HEK293 (cell line): Measurements from ENCODE around the genes RGS9BP and GPATCH1.

DNA sequence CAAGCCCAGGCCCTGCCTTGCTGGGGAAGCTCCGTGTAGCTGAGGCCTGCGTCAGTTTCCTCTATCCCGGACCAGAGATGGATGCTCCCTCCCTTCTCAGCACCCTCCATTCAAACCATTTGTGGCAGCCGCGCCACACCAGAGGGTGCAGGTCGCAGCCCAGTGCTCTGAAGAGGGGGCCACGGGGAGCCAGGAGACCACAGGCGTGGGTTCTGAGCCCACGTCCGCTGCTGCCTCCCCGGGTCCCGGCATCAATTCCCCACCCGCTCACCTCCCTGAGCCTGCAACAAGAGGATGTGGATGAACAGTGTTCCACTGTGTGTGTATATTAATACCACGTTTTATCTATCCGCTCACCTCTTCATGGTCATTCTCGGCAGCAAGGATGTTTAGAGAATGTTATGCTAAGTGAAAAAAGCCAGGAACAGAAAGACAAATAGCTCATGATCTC lies 120.1 kb upstream of the VSTM2B start:
- PRO-cap, result no peak
- RRBS, 2 experiments, result no CpG with 5 or more reads among the region's 16 CpGs

DNA sequence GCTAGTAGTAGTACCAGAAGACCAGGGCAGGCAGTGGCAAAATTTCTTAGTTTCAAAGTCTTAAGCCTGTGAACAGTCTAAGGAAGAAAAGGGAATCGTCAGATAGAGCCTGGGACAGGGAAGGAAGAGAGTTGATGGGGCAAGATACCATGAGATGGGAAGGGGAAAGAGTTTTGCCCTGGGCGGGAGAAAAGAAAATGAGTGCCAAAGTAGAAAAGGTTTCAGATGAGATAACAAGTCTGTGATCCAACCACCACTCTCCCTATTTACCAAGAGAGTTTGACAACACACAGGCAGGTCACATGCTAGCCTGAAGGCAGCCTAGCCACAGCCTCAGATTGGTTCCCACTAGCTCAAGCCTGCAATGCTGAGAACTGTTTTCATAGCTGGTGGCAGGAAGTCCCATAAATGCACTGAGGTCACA lies 18.7 kb upstream of the POP4 start:
- PRO-cap, result no peak
- RRBS, 2 experiments, result no CpG with 5 or more reads among the region's 2 CpGs

DNA sequence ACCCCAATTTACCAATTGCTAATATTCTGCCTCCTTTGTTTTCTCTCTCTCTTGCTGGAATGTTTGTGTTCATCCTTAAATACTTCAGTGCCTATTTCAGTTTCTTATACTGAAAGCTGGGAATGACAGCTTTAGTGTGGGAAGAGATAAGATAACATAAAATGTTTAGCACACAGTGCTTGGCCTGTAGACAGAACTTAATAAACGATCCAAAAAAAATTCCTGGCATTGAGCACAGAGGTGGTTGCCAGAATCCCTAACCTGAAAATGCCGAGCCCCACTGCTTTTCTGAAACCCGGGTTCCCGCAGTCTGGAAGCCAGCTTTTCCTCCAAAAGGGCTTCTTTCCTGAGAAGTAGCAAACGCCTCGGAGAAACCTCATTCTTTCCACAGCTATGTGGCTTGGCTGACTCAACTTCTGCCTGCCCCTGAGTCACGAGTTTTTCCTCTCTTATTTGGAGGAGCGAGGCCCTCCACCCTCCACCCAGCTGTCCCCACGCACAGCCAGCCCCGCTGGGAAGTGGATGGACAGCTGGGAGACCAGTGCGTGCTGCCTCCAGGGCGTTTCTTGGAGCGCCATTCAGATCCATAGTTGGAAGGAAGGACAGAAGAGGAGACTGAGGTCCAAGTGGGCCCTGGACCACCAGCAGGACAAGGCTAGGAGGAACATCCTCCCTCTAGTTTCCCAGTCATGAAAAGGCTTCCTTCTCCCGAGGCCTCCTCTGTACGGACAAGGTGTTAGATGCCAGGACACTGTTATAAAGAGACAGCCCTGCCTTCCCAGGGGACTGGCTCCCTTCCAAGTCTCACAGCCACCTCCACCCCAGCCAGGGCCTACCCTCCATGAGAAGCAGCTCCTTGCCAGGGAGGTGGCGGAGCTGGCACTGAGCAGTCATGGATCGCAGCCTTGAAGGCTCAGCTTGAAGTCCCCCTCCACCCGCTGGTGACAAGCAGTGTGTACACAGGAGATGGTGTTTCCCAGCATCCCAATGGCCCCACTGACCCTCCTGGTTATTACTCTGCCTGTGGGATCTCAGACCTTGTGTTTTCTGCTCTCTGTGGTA lies 2.6 kb upstream of the PLEKHF1 start:
- PRO-cap, result unidirectional peak, minus-strand start at position 730 of the sequence; unidirectional peak, minus-strand start at position 884 of the sequence
- RRBS, 2 experiments, result no CpG with 5 or more reads among the region's 18 CpGs

DNA sequence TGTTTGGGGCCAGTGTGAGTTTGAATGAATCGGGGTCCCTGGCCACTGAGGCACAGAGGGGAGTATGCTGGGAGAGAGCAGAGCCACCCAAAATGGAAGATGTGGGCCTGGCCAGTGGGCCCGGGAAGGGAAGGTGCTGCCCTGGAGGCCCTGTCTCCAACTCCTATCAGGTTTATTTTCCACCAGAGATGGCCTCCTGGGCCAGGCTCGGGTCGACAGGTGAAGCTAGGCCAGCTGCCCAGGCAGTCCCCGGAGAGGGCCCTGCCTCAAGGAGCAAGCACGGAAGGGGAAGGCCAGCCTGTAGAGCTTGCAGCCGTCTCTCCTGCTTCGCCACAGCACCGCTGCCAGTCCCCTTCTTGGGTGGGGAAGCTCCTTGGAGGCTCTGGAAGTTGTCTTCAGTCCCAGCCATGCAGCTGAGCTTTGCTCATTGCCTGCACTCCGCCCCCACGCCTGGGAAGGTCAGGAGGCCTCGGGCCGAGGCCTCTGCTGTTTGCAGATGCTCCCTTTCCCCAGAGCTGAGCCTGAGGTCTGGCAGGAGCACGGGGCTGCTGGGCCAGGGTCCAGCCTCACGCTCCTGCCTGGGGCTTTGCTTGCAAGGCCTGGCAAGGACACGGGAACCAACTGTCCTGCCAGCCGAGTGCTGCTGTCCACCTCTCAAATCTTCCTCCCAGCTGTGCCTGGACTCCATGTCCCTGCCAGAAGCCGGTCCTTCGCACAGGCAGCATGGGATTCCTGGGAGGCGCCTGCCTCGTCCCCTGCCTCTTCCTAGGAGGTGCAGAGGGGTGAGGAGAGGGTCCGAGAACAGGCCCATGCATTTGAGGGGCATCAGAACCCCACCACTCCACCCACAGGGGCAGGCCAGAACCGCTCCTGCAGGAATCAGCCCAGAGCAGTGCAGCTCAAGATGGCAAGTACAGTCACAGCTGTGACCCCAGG lies 13.3 kb downstream of the PLEKHF1 start:
- PRO-cap, result no peak
- RRBS, 2 experiments, result no CpG with 5 or more reads among the region's 23 CpGs

DNA sequence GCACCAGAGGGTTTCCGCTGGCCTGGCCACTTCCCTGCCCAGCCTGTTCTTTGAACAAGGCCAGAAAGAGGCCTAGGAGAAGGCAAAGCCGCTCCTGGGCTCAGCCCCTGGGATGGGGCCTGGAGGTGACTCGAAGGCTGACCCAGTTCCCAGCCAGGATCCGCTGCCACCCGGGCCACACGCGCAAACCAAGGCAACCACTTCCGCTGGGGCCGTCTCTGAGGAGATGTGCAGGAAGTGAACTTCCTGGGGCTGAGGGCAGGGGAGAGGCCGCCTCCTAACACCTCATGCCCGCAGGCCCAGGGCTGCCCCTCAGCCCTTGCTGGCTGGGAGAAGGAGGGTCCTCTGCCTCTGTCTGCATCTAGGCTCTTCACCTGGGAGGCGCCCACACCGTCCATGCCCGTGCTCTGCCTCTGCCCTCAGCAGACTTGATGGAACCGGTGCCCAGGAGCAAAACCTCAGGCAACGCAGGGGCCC lies 15.3 kb downstream of the PLEKHF1 start:
- PRO-cap, result no peak
- RRBS, 2 experiments, result 88 to 100% methylated on average over 2 of the region's 16 CpGs

DNA sequence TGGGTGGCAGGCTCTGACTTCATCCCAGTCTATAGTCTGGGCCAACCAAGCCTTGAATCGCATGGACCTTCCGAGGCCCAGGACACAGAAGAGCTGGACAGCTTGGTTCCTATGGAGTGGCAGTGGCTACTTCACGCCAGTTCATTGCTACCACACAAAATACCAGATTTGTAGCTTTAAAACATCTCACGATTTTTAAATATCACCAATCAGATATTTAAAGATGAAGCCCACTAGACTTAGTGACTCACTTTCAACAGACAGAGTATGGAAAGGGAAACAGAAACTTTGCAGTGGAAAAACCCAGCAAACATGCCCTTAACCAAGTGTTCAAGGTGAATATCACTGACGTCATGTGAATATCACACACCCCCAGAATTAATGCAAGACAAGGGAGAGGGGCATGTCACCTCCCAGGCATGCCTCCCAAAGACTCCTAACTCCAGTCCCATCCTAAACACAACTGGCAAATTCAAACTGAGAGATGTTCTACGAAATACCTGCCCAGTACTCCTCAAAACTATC lies 10.2 kb downstream of the C19orf12 start:
- PRO-cap, result no peak
- RRBS, 2 experiments, result no CpG with 5 or more reads among the region's 6 CpGs

- PRO-cap, result bidirectional peak, plus-strand start at chr19:29806386, minus-strand start at chr19:29806184
- RRBS, 2 experiments, result no CpG with 5 or more reads among the region's 9 CpGs
Measured at GRCh38 chr19:29806095-29806801, 5.5 kb upstream of the CCNE1 start.

DNA sequence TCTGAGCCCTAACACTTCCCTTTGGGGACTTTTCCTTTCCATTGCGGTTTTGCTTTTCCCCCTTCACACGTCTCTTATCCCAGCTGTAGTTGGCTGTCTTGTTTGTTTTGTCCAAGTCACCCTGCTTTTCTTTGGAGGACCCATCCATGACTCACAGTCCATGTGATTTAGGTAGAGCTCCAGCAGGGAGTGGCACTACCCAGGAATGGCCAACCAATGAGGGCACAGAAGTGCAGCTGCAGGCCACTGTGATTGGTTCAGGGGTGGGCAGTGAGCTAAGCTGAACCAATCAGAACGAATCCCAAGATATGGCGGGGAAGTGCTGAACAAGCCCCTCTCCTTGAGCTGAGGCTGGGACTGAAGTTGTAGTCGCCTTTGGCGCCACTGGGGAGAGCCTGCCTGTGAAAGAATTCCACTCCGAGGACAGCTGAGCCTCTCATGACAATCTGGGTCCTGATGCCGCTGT lies 63.0 kb upstream of the URI1 start:
- PRO-cap, result no peak
- RRBS, 2 experiments, result no CpG with 5 or more reads among the region's 8 CpGs

GRCh38 chr19:30711376-30711777 lies 339.2 kb downstream of the ZNF536 start:
- PRO-cap, result no peak
- RRBS, 2 experiments, result no CpG with 5 or more reads among the region's 14 CpGs

DNA sequence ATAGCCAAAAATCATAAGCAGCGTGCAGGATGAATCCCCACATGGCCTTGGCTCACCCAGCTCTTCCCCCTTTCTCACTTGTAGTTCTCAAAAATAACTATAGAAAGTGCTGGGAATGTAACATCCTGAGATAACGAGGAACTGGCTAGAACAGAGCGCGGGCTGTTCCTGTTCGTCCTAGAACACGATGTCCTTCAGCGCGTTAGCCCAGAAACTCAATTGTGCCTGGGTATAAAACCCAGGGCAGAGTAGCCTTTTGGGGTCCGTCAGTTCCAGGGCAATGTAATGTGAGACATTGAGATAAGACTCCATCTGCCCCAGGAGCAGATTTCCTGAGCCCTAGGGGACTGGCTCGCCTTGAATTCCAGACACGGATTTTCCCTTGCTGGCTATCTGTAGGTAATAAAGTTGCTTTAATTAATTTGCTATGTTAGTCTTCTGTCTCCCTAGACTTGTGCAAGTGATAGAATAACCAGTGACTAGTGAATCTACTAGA lies 326.1 kb downstream of the TSHZ3 start:
- PRO-cap, result no peak
- RRBS, 2 experiments, result no CpG with 5 or more reads among the region's 11 CpGs

DNA sequence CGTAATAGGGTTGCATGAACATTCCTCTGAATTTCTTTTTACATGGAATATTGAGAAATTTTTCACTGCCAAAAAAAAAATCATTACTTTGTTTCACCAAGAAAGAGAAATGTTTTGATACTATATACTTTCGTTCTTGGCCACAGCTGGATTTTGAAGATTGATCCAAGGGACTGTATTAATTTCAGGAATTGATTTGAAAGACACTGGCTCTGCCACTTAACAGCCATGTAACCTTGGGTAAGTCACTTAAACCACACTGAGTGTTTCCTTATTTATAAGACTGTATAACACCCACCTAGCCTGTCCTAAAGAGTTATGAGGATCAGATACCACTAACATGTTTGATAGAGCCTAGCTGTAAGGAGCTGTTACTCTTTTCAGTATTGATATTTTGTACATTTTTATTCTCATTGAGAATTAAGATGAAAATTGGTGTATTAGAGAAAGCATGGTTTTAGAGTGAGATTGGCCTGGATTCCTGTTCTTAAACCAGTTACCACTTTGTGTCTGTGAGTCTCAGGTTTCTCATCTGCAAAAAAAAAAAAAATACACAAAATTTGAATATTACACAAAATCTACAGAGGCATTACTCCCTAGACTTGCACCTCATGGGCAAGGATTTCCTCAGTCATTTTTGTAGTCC lies 1.8 kb downstream of the ZNF507 start:
- PRO-cap, result no peak
- RRBS, 2 experiments, result no CpG with 5 or more reads among the region's 2 CpGs

- PRO-cap, result no peak
- RRBS, 2 experiments, result no CpG with 5 or more reads among the region's 6 CpGs
Measured at GRCh38 chr19:32649553-32649888, 25.5 kb downstream of the ANKRD27 start.

DNA sequence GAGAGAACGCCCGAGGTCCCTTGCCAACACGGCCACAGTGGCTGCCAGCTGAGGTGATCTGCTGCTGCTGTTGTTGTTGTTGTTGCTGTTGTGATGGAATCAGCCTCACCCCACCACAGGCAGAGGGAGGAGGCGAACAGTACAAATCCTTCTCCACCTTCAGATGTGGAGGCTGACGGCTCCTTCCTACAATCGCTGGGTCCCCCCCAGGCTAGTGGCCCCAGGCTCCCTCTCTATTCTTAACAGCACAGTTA lies 25.1 kb downstream of the ANKRD27 start:
- PRO-cap, result no peak
- RRBS, 2 experiments, result no CpG with 5 or more reads among the region's 6 CpGs

DNA sequence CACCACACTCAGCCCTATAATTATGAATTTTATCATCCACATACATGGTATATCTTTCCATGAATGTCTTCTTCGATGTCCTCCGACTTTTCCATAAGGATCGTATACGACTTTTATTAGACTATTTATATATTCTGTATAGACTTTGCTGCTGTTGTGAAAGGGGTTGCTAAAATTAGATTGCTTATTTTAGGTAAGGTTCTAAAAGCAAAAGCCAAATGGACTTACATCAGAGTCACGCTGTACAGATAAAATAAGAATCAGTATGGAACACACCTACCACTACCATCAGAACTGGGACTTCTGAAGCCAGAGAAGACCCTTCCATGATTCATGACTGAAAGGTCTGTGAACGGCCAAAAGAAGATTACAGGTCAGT lies 8.9 kb downstream of the ANKRD27 start:
- PRO-cap, result no peak
- RRBS, 2 experiments, result no CpG with 5 or more reads among the region's 6 CpGs

DNA sequence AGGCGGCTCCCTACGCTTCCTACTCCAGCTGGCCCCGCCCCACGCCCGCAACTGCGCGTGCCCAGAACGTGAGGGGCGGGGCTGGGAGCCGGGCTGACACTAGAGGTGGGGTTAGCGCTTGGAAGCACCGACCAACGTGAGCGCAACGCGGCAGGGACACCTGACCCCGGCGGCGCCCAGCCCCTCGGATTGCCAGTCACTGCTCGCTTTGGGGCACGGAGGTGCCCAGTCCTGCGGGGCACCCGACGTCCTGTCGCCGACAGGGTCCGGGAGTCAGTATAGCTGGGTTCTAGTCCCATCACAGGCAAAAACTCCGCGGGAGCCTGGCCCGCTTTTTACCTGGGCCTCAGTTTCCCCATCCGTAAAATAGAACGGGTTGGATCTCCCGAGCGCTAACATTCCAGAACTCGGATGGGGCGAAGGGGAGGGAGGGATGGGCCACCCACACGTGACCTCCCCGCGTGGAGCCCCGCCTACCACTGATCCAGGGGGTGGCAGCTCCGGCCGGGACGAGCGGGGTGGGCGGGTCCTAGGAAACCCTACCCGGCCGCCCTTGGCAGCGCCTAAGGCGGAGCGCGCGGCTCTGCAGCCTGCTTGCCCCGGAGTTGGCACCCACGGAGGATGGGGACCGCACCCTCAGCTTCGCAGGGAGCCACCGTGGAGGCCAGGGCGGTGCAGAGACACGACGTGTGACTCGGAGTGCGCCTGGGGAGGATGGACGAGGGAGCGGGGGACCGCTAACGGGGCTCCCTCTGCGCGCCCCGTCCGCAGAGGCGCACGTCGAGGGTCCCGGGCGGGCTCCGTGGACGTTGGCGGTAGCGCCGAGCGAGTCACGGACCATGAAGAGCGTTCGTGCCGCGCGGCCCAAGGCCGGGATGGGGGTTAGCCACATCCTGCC lies at the start of gene RGS9BP:
RGS9BP (plus strand) TSS at position 540 of the 898 bp plus-strand sequence.
- PRO-cap, result bidirectional peak, plus-strand start at position 99 of the sequence, minus-strand start outside the sequence
- RRBS, 2 experiments, result 5 to 11% methylated on average over 41 to 43 of the region's 89 CpGs

- PRO-cap, result no peak
- RRBS, 2 experiments, result no CpG with 5 or more reads among the region's 14 CpGs
Measured at GRCh38 chr19:32863993-32864396, 5.6 kb downstream of the SLC7A9 start.

- PRO-cap, result no peak
- RRBS, 2 experiments, result no CpG with 5 or more reads among the region's 13 CpGs
Measured at GRCh38 chr19:33062549-33063231, 2.0 kb downstream of the RHPN2 start.

DNA sequence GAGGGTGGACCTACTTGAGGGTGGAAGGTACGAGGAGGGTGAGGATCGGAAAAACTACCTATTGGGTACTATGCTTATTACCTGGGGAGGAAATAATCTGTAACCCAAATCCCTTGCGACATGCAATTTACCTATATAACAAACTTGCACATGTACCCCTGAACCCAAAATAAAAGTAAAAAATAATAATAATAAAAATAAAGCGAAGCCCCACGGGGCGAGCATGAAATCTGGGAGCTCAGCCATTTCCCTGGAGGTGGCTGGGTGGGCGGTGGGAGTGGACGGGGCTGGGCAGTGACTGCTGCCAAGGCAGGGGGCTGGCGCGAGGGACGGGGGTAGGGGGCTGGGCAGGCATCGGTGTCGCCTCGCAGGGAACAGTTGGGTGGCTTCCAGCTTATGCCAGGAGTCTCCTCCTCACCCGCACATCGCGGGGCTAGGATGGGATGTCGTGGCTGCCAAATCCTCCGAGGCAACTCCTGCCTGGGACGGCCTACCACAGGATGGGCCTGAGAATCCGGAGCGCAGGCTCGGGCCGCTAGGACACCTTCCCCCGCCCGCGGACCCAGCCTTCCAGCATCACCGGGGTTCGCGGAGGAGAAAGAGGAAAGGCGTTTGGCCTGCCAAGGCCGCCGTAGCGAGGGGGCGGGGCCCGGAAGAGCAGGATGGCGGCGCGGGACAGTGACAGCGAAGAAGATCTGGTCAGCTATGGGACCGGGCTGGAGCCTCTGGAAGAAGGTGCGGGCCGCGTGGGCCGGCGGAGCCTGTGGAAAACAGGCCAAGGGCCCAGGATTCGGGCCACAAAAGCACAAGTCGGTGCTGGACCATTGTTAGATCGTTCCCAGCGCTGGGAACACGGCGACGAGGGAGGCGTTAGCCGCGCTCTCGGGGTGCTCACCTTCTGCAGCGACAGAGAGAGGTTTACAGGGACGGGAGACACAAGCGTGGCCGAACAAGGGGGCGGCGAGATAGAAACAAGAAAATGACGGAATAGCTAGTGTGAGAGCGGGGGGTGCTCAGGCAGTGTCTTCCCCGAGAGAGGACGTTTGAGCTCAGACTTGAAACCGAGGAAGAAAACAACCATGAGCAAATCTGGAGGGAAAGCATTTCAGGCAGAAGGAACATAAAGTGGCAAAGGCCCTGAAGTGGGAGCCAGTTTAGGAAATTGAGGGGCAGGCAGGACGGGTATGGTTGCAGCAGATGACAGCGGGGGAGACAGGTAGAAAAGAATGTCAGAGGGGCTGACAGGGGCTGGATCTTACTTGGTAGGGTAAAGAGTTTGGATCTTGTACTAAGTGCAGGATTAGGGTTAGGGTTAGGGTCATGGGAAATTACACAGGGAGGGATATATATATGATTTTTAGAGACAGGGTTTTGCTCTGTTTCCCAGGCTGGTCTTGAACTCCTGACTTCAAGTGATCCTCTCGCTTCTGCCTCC lies at the start of gene GPATCH1:
GPATCH1 (plus strand) TSS at position 650 of the 1,435 bp plus-strand sequence.
- PRO-cap, result unidirectional peak, plus-strand start at position 11 of the sequence; bidirectional peak, plus-strand start at position 350 of the sequence, minus-strand start at position 398 of the sequence; bidirectional peak, plus-strand start at position 650 of the sequence, minus-strand start at position 572 of the sequence
- RRBS, 2 experiments, result 1% methylated on average over 25 of the region's 71 CpGs

DNA sequence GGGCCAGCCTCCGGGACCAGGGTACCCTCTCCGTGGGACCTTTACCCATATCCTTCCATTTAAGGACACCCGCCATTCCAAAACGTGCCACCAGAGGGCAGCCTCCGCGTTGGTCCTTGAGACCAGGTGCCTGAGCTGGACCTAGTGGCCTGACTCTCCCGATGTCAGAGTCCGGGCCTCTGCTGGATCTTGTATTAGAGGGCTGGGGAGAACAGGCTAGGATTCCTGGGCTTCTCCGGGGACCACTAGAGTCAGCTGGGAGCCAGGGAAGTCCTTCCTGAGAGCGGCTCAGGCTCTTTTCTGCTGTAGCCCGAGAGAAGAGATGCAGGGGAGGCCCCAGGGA lies 9.7 kb upstream of the SLC7A10 start:
- PRO-cap, result no peak
- RRBS, 2 experiments, result 6 to 8% methylated on average over 3 of the region's 11 CpGs

- PRO-cap, result no peak
- RRBS, 2 experiments, result no CpG with 5 or more reads among the region's 8 CpGs
Measured at GRCh38 chr19:33248092-33248544, 22.5 kb upstream of the SLC7A10 start.